SK-MEL-5 (cell line): Measurements from ENCODE around the genes KHDC4, SSR2, LMNA and RHBG.

DNA sequence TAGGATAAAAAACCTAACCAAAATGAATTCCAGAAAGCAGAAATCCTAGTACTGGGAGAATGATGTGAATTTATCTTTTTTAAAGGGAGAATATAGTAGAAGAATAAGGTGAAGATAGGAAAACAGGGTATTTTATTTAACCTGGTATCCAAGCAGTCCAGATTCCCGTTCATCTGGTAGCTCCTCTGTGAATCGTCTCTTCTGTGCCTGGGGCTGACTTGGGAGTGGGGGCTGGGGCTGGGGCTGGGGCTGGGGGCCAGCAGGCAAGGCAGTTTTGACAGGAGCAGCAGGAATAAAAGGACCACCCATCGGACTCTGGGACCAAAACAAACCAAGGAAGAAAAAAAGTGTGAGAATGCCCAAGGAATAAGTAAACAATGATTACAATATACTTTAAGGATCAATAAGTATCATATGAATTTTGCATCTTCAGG is 6.2 kb upstream of the RIT1 start:
RAMPAGE:
- cytosol, long total RNA: no peak
- long total RNA: no peak
- nucleus, long total RNA: no peak

GRCh38 chr1:155934324-155934877 is at the start of gene KHDC4:
TSS of gene KHDC4 (minus strand) at chr1:155934413.
RAMPAGE:
- cytosol, long total RNA: start-site peak on the minus strand at chr1:155934380-155934416, 167 and 32 reads in 2 replicates
- long total RNA: no peak
- nucleus, long total RNA: start-site peak on the minus strand at chr1:155934376-155934412, 1,163 and 97 reads in 2 replicates

DNA sequence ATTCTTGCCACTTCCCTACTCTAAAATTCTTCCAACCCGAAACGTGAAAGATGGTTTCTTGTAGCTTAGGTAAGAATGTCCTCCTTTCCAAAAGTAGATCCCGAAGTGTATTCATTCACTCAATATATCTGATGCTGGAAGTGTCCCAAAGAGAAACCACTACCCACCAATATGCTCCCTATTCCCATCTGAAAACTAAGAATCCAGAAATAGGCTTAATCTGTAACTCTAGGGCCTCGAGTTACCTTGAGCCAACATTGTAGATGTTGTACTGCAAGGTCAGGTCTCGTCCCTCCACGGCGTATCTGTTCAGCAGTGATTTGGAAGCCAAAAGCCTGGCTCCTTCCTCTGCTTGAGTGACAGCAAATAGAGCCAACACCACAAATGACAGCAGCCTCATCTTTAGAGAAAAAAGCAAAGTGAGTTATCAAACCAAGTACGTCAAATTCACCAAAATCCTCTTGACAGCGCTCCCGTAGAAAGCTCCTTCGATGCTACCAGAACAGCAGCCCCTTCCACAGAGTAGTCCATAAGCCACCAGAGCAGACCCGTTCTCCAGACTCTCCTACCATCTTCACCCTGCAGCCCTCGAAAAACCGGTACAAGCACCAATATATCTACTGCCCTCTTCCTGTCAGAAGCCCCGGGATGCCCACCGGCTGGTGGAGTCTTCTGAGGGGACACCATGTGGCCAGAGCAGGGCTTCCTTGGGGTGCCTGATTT is 822 bp downstream of the SSR2 start:
RAMPAGE:
- cytosol, long total RNA: no peak
- long total RNA: no peak
- nucleus, long total RNA: no peak

GRCh38 chr1:156020491-156021256 is at the start of gene SSR2:
TSS of gene SSR2 (minus strand) at chr1:156020951.
RAMPAGE:
- cytosol, long total RNA: start-site peak on the minus strand at chr1:156020899-156020936, 3,460 and 1,383 reads in 2 replicates
- long total RNA: start-site peak on the minus strand at chr1:156020906-156020936, 3,202 and 902 reads in 2 replicates
- nucleus, long total RNA: start-site peak on the minus strand at chr1:156020894-156020937, 311 and 92 reads in 2 replicates

GRCh38 chr1:156054482-156054706 is 188 bp upstream of the LAMTOR2 start:
RAMPAGE:
- cytosol, long total RNA: no peak
- long total RNA: no peak
- nucleus, long total RNA: no peak

RAMPAGE:
- cytosol, long total RNA: no peak
- long total RNA: no peak
- nucleus, long total RNA: no peak
These were observed 7.8 kb downstream of the MEX3A start for GRCh38 chr1:156074288-156075037.

DNA sequence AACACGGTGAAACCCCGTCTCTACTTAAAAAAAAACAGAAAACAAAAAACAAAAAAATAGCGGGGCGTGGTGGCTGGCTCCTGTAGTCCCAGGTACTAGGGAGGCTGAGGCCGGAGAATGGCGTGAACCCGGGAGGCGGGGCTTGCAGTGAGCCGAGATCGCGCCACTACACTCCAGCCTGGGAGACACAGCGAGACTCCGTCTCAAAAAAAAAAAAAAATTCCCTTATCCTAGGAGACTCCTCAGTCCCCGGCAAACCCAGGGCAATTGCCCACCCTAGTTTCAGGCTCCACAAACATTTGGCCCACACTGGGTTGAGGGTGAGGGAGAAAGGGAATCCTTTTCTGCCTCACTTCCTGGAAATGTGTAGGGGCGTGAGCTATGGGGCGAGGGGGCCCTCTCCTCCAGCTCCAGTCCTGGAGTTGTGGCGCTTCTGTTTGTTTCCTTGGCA is 8.6 kb upstream of the LMNA start:
RAMPAGE:
- cytosol, long total RNA: no peak
- long total RNA: no peak
- nucleus, long total RNA: no peak

RAMPAGE:
- cytosol, long total RNA: no peak
- long total RNA: start-site peak on the plus strand at chr1:156114697-156114763, 167 and 407 reads in 2 replicates
- nucleus, long total RNA: start-site peak on the plus strand at chr1:156114669-156114766, 86 and 52 reads in 2 replicates
These were observed at the start of gene LMNA for GRCh38 chr1:156114652-156114943. TSS of gene LMNA (plus strand) at chr1:156114711.

DNA sequence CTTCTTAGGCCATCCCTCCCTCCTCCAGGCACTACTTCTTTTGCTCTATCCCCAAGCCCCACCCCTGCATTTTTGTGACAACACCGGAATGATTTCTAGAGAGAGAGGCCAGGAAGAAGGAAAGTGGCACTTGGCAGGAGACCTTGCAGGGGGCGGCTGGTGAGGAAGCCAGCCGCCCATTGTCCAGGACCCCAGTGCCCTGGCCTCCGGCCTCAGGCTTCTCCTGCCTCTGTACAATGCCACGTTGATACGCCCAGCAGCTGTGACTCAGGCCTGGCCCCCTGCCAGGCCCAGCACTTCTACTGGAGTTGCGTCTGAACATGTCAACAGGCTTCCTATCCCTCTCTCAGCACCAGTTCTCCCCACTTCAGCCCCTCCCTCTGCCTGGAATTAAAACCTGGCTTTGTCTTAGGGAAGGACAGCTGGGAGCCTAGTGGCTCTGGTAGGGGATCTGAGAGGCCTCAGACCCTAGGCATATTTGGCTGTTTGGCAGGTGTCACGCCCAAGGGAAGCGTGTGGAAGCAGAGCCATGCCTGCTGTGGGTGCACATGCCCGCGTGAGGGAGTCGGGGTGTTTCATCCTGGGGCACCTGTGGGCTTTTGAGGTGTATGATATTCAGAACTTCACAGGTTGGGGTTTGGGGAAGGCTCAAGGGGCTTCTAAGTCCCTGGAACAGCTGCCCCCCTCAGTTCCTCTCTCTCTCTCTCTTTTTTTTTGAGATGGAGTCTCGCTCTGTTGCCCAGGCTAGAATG is 9.3 kb downstream of the LMNA start:
RAMPAGE:
- cytosol, long total RNA: no peak
- long total RNA: no peak
- nucleus, long total RNA: no peak

DNA sequence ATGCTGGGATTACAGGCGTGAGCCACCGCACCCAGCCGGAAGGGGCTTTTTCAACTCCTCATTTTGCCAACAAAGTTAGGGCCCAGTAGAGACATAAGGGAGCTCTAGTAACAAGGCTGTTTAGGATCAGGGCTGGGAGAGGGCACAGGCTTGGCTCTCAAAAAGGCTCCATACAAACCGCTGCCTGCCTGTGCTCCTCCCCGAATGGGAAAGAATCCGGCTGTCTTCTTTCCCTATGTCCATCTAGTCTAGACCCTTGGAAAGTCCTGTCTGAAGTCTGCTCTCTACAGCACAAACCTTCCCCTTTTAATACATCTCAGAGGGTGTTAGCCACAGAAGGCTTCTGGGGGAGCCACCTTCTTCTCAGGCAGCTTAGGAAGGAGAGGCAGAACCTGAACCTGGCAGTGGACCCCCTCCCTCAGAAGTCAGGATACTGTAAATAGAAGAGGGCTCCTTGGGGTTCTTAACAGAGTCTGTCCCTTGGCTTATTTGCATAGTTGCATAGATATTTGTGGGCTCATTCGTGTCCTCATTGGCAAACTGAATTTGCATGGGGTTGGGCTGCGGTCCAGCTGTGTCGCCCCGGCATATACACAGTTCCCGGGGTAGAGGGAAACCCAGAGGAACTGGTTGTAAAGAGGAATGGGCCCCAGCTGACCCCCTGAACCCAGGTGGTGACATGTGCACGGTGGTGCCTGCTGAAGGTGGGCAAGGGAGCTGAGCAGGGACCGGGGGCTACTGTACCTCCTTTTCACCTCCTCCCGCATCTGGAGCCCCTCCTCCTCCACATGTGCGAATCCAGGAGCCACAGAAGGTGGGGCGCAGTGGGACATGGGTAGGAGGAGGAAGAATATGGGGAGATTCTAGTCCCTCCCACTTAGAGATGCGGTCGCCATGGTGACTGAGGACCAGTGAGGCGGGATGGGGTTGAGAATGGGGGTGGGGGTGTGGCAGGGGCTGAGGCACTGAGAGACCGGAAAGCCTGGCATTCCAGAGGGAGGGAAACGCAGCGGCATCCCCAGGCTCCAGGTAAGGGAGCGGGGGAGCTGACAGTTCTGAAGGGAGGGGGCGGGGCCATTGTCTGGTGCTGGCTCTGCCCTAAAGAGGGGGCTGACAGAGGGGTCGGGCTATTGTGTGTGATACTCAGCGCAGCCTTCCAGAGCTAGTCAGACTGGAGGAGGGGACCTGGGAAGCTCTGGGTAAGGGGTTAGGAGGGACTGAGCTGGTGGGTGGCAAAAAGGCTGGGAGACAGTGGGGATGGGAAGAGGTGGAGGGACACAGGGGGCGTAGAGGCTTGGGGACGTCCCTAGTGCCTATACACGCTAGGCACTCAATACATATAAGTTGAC is 3.8 kb upstream of the SEMA4A start:
RAMPAGE:
- cytosol, long total RNA: no peak
- long total RNA: no peak
- nucleus, long total RNA: no peak

RAMPAGE:
- cytosol, long total RNA: no peak
- long total RNA: no peak
- nucleus, long total RNA: no peak
These were observed 2.1 kb upstream of the SEMA4A start for GRCh38 chr1:156151338-156151672.

DNA sequence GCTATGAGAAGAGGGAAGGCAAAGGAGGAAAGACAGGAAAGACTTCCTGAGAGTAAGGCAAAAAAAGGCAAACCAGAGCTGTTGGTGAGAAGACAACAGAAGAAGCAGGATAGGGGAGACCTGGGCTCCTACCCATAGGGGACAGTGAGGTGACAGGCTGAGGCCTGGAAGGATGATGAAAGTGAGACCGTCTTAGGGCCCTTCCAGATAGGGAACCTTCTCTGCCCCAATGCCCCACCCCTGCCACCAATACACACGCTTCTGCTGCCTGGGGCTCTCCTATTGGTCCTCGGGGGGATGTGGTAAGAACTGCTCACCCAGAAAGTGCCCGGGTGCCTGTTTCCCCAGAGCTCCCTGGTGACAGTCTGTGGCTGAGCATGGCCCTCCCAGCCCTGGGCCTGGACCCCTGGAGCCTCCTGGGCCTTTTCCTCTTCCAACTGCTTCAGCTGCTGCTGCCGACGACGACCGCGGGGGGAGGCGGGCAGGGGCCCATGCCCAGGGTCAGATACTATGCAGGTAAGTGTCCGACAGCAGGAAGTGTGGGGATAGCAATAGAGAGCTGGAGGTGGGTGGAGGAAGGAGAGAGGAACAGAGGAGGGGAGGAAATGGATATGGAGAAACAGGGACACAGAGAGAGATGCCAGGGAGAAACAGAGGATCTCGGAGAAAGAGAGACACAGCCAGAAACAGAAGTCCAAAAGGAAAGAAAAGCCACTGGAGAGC is 978 bp downstream of the SEMA4A start:
RAMPAGE:
- cytosol, long total RNA: no peak
- long total RNA: no peak
- nucleus, long total RNA: no peak

DNA sequence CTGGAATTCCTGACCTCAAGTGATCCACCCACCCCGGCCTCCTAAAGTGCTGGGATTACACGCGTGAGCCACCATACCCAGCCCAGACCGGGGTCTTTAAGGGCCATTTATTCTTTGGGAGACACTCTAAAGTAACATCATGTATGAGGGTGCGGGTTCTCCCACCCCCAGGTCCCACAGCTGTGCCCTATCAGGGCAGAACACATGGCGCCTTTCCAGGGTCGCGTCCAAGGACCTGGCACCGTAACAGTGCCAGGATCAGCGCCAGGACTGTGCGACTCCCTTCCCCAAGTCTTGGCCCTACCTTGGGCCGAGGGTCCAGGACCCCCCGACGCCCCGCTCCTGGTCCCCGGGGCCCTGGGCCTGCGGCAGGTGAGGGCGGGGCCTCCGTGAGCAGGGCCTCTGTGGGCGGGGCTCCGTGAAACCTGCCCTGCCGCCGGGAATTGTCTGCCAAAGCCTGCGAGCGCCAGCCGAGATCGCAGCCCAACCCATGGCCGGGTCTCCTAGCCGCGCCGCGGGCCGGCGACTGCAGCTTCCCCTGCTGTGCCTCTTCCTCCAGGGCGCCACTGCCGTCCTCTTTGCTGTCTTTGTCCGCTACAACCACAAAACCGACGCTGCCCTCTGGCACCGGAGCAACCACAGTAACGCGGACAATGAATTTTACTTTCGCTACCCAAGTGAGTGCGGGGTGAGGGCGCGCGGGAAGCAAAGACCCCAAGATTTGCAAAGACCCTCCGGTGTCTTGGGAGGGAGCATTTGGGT is at the start of gene RHBG:
TSS of gene RHBG (plus strand) at position 452 of the 762 bp plus-strand sequence.
RAMPAGE:
- cytosol, long total RNA: no peak
- long total RNA: no peak
- nucleus, long total RNA: no peak

DNA sequence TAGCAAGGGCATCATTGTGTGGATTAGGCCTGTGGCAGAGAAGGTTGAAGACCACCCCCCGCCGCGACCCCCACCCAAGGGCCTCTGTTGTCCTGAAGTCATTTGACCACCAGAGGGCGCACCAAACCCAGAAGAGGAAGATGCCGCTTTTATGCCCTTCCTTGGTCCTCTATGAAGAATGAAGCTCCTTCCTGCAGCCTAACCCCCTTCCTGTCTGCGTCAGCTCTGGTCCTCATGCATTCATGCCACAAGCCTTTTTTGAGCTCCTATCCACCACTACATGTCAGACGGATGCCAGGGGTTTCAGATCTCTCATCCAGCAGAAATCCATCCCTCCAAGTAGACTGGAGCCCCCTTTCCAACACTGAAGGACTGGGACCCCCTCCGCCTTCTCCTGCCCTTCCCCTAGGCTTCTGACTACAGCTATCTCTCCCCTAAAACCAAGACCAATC is 16.7 kb downstream of the RHBG start:
RAMPAGE:
- cytosol, long total RNA: no peak
- long total RNA: no peak
- nucleus, long total RNA: no peak

DNA sequence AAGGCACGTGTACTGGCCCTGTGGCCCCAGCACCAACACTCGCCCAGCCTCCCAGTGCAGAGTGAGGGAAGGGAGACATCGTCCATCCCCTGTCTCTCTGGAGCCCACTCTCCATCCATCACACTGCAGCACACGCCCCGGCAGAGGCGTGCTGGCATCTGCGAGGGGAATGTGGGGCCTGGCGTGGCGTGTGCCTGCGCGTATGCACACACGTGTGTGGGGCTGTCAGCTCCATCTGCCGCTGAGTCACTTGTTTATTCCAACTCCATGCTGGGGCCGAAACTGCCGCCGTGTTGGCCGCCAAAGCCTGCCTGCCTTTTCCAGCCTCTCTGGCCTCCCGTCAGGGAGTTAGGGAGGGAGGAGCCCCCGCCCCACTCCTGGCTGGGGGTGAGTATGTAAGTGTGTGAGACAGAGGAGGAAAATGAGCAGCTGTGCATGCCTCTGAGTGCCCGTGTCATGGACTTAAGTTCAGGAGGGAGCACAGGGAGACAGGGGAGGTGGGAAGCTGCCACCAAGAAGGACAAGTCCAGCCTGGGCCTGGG is 25.0 kb downstream of the MEF2D start:
RAMPAGE:
- cytosol, long total RNA: no peak
- long total RNA: no peak
- nucleus, long total RNA: no peak

DNA sequence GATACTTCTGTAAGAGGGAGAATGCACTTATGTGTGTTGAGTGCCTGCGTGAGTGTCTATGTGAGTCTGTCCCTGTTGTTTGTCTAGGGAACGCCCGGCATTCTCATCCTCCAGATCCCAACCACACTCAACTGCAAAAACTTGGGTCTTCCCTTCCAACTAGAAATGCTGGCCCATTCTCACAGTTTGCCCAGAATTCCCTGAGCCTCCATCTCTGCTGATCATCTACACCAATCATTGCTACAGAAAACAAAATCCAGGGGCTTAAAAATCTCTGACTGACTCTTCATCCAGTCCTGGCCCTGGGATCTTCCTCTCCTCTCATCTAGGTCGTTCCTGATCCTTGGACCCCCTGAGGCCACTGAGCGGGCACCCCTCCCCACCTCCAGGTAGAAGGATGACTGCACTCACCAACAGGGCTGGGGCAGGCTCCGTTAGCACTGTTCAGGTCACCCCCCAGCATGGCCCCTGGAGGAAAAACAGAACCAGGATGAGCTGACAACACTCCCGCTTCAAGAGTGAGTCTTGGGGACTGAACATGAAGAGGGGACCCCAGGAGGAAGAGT is 21.6 kb downstream of the MEF2D start:
RAMPAGE:
- cytosol, long total RNA: no peak
- long total RNA: no peak
- nucleus, long total RNA: no peak

DNA sequence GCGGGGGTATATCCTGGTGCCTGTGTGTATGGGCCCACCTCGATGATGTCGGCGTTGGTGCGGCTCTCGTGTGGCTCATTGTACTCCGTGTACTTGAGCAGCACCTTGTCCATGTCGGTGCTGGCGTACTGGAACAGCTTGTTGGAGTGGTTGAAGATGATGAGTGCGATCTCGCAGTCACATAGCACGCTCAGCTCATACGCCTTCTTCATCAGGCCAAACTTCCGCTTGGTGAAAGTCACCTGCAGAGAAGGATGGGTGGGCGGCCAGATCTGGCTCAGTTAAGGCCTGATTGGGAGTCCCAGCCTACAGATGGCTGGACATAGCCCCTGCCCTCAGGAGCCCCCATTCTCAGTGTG is 18.2 kb downstream of the MEF2D start:
RAMPAGE:
- cytosol, long total RNA: no peak
- long total RNA: no peak
- nucleus, long total RNA: no peak

RAMPAGE:
- cytosol, long total RNA: start-site peak on the minus strand at chr1:156601431-156601469, 124 and 113 reads in 2 replicates
- long total RNA: start-site peak on the minus strand at chr1:156601431-156601476, 245 and 274 reads in 2 replicates
- nucleus, long total RNA: start-site peak on the minus strand at chr1:156601442-156601457, 45 and 18 reads in 2 replicates
These were observed 10.0 kb downstream of the NAXE start for GRCh38 chr1:156601349-156602249.

DNA sequence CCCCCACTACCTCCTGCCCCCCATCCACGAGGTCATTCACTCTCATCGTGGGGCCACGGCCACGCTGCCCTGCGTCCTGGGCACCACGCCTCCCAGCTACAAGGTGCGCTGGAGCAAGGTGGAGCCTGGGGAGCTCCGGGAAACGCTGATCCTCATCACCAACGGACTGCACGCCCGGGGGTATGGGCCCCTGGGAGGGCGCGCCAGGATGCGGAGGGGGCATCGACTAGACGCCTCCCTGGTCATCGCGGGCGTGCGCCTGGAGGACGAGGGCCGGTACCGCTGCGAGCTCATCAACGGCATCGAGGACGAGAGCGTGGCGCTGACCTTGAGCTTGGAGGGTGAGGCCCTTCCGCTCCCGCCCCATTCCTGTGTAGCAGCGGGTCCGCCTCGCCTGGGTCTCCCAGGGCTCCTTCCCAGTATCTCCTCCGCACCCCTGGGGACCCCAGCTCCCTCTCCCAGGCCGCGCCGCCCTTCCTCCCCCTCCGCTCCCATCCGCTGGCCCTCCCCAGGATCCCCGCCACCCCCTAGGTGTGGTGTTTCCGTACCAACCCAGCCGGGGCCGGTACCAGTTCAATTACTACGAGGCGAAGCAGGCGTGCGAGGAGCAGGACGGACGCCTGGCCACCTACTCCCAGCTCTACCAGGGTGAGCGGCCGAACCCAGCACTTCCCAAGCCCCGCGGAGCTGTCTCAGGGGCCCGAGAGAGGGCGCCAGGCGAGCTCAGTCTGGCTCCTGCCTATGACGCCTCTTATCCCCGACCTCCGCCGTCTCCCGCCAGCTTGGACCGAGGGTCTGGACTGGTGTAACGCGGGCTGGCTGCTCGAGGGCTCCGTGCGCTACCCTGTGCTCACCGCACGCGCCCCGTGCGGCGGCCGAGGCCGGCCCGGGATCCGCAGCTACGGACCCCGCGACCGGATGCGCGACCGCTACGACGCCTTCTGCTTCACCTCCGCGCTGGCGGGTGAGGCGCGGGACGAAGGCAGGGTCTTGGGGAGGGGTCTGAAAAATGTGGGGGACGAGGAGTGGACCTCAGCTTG is 4.9 kb downstream of the HAPLN2 start:
RAMPAGE:
- cytosol, long total RNA: no peak
- long total RNA: no peak
- nucleus, long total RNA: no peak

DNA sequence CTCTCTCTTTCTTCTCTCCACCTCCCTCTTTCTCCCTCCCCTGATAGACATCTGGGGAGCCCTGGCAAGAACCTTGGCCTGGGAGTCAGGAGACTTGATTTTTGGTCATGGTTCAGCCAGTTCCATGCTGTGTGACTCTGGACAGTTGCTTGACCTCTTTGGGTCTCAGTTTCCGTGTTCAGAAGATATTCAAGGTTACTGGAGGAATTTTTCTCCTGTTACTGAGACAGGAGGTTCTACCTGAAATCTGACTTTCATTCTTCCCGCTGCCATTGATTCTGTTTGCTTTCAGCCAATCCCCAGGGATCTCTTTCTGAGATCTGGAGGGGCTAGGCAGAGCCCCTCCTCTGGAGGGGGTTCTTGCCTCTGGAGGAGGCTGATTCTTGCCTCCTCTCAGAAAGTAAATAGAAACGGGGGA is 3.1 kb upstream of the BCAN start:
RAMPAGE:
- cytosol, long total RNA: no peak
- long total RNA: no peak
- nucleus, long total RNA: no peak